ENCODE data around the gene GPBAR1.

GRCh38 chr2:217976892-217977443 lies 25.8 kb downstream of the TNS1 start:
- PRO-cap, result no peak

GRCh38 chr2:218232989-218233247 lies 15.9 kb downstream of the ARPC2 start:
- PRO-cap, result no peak

DNA sequence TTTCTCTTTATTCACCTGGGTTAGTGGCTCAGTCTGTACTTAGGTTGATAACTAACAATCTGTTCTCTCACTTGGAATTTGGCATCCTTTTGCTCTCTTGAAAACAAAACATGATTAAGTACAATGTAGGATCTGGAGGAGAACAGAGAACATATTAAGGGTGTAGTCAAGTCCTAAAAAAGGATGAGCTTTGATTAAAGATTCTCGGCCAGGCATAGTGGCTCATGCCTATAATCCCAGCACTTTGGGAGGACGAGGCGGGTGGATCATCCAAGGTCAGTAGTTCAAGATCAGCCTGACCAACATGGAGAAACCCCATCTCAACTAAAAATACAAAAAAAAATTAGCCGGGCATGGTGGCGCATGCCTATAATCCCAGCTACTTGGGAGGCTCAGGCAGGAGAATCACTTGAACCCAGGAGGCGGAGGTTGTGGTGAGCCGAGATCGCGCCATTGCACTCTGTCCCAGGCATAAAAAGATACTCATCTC lies 16.7 kb downstream of the ARPC2 start:
- PRO-cap, result no peak

DNA sequence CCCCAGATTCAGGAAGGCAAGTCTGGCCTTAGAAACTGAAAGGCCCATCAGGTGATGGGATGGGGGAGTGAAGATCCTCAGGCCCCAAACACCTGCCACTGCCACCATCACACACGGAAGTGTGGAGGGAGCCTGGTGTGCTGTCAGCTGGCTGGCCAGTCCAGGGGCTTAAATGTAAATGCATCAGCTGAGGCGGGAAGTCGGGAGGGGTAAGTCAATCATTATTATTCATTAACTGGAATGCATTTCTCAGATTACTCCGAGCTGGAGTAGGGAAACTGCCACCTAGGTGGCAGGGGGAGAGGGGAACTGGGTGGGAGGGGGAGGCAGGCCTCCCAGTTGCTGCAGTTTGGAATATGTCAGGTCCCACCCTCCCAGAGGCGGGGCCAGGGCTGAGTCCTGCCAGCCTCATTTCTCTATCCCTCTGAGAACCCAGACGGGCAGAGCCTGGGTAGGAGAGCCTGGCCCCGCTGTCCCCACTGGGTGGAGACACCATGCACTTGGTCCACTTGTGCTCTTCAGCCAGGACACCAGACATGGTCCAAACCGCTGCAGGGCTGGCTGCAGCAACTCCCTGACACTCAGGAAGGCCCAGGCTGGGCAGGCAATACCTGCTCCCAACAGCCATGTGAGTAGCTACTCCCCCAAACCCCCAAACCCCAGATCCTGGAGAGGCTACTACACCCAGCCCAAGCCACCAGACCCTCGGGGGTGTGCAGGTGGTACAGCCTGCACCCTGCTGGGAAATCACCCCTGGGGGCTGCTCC lies at the start of gene GPBAR1:
GPBAR1 (plus strand) TSS at position 427 of the 767 bp plus-strand sequence.
- PRO-cap, result no peak

- PRO-cap, result no peak
These were observed 2.3 kb downstream of the PNKD start for GRCh38 chr2:218272273-218273384.

- PRO-cap, result no peak
These were observed 7.8 kb downstream of the PNKD start for GRCh38 chr2:218278173-218278543.

- PRO-cap, result no peak
These were observed 9.9 kb downstream of the TMBIM1 start for GRCh38 chr2:218281920-218283352.

GRCh38 chr2:218323668-218324595 lies 31.6 kb upstream of the TMBIM1 start:
- PRO-cap, result no peak

- PRO-cap, result no peak
These were observed 27.3 kb upstream of the CATIP start for GRCh38 chr2:218329336-218329767.

GRCh38 chr2:218331814-218332526 lies 24.7 kb upstream of the CATIP start:
- PRO-cap, result no peak

DNA sequence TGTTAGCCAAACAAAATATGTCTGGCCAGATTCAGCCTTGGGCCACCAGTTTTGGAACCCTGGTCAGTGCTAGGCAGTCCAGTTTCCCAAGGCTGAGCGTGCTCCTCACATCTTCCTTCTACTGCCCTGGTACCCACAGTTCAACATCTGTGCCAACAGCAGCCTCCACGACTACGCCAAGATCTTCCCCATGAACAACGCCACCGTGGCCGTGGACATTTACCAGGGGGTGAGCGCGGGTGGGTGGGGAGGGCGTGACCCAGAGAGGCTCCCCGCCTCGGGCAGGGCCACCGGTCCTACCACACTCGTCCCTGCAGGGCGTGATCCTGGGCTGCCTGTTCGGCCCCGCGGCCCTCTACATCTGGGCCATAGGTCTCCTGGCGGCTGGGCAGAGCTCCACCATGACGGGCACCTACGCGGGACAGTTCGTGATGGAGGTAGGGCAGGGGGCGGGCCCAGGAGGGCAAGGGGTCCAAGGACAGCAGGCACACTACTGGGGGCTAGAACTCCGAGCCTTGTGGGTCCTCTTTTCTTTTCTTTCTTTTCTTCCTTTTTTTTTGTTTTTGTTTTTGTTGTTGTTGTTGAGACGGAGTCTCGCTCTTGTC lies 8.5 kb upstream of the CTDSP1 start:
- PRO-cap, result unidirectional peak, minus-strand start at position 283 of the sequence

DNA sequence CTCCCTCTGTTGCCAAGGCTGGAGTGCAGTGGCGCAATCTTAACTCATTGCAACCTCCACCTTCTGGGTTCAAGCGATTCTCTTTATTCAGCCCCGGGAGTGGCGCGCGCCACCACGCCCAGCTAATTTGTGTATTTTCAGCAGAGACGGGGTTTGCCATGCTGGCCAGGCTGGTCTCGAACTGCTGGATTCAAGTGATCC lies 4.3 kb upstream of the CTDSP1 start:
- PRO-cap, result no peak

DNA sequence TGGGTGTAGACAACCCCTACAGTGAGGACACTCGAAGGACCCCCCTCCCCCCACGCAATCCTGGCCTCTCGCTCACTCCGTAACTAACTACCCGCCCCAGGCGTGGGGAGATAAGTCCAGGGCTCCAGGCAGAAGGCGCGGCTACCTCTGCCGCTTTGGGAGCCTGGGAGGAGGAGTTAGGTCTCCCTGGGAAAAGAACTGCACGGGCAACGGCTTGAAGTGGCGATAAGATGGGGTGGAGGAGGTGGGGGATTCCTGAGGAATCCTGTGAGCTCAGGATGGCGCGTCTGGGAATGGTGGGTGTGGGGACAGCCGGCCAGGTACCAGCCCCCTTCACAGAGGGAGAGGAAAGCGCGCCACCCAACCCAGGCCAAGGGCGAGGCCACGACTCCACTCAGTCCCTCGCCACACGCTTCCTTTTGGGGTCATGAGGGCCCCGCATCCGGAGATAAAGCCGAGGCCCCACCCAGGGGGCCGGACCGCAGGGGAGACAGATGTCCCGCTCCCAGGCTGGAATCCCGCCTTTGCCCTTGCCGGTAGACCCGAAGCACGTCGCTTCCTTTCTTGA lies 1.9 kb upstream of the CTDSP1 start:
- PRO-cap, result bidirectional peak, plus-strand start at position 131 of the sequence, minus-strand start at position 85 of the sequence; bidirectional peak, plus-strand start at position 469 of the sequence, minus-strand start at position 421 of the sequence

GRCh38 chr2:218400828-218401661 lies 1.4 kb downstream of the CTDSP1 start:
- PRO-cap, result bidirectional peak, plus-strand start at chr2:218401195, minus-strand start at chr2:218401117

DNA sequence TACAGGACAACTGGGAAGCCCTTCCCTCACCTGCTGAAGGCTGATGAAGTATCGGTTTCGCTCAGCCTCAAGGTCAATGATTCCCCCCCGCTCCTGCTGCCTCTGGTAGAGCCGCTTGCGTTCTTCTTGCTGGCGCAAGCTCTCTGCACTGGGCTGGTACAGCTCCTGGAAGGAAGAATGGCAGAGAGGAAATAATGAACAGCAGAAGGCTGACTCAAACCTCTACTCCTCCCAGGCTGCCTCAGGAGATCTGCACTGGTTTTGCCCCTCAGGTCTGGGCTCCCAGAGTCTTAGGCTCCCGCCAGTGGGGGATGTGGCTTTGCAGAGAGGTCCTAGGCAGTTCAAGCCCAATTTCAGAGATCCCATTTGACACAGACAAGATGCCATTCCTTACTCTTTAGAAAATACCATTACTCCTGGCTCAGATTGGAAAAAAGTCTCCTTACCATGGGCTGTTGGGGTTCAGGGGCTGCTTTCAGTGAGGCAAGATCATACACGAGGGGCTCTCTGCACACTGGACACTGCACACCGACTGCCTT lies 5.3 kb downstream of the BCS1L start:
- PRO-cap, result no peak

DNA sequence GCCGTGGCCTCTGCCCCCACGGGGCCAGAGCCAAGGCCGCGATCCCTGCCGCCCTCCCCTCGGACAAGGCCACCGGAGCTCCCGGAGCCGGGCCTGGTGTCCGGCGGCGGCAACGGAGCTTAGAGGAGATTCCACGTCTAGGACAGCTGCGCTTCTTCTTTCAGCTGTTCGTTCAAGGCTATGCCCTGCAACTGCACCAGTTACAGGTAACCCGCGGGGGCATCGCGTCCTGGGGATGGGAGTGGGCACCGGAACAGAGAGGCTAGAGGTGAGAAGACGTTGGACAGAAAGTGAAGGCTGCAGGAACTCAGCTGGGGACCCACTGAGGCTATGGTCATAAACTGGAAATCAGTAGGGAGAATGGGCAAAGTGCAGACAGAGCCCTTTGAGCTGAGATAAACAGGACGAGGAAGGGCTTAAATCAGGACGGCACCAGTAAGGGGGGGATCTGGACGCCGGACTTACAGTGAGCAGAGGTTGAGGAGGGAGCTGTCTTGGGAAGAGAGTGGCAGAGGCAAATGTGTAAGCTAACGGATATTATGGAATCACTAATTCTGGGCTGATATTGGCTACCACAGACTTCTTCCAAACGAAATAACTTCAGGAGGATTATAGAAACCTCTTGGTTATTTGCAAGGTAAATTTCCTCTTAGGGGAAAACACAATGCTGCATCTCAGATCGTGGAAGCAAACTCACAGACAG lies 436 bp downstream of the CYP27A1 start:
- PRO-cap, result bidirectional peak, plus-strand start at position 446 of the sequence, minus-strand start at position 324 of the sequence

DNA sequence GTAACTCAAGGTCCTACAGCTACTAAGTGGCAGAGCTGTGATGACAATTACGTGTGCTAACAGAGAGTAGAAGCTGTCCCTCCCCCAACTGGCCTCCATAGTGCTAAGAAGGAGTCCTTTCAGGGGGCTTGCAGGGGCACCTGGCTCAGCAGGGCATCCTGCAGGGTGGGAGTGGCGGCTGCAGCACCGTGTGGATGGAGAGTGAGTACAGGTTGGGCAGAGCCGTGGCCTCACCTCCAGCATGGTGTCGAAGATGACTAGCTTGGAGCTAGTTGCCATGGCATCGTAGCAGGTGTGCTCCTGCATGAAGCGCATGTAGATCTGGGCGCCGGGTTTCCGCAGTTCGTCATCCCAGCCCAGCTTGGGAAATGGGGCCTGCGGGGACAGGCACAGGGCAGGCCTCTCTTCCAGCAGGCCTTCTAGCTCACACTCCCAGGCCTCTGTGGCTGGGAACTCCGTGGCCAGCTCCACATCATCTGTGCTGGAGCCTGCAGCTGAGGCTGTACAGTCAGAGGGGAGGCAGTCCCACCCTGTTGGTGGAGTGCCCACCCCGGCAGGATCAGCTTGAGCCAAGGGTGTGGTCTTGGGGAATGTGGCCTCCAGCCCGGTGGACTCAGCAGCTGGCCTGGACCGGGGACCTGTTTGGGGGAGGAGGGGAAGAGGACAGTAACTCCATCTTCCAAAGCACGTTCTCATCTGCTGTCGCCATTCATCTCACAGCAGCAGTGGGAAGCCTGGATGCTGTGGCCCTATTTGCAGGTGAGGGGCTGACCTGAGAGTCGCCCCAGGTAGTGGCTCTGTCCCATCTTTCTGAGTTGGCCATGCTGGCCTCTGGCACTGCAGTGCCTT lies 29.6 kb upstream of the WNT6 start:
- PRO-cap, result no peak

GRCh38 chr2:218860144-218860629 lies 582 bp downstream of the WNT6 start:
- PRO-cap, result no peak

- PRO-cap, result no peak
These were observed 776 bp upstream of the WNT10A start for GRCh38 chr2:218879492-218880659.

DNA sequence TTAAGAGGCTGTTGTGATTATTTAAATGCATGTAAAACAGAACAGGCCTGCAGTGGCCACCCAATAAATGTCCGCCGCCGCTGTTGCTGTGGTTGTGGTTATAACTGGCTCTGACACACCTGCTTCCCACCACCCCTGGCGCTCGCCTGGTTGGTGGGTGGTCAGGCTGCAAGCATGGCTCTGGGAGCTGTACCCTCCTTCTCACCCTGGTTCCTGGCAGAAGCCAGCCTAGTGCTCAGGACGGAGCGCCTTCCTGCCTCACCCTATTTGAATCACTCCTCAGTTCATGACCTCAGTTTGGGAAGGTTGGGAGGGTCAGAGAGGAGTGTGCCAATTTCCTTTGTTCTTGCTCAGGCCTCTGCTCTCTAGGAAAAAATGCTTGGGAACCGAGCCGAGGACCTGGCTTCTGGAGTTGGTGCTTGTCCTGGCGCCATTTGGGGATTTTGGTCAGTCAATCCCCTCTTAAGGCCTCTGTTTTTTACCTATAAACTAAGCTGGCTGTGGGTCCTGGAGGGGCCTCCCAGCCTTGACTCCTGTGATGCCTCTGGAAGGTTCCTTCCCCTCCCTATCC lies 5.3 kb upstream of the CRYBA2 start:
- PRO-cap, result no peak

Data from ileum (tissue), 1 donor.